Measurements from ENCODE around the genes NPY5R, MARCHF1 and SMIM31.

GRCh38 chr4:159358617-159359476 lies 256.0 kb downstream of the RAPGEF2 start:
- PRO-cap = no peak

DNA sequence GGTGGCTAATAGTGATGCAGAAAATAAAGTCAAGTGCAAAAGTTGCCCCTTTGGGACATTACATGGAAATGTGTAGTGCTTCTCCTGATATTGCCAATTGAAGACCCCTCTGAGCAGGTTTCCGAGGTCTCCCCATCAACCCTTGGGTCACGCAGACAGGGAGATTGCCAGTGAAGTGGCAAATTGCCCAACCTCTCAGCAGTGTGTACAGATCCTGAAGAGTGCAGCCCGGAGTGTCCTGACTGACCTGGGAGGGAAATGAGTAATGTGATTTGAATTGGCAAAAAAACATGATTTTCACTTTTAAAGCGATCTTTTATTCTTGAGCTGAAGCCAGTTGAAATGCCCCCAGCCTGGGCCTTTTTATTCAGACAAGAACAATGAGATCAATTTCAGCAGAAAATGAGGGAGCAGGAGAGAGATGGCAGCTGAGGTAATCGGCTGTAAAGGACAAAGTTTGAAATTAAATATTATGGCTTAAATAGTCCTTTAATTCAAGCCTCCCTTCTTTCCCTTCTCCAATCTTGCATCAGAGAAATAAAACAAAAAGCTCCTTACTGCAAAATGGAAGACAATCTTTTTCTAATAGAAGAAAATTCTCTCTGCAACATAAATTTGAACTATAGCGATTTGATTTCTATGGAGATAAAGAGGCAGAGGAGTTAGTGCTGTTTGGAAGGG lies 401.9 kb downstream of the RAPGEF2 start:
- PRO-cap = no peak

DNA sequence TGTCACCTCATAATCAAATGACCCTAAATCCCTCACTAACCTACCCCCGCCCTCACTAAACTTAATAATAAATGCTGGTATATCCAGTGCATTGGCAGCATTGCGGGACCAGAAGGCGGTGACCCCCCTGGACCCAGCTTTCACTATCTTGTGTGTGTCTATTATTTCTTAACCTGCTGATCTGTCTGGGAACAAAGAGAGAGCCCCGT lies 1262.3 kb downstream of the RAPGEF2 start:
- PRO-cap = no peak

DNA sequence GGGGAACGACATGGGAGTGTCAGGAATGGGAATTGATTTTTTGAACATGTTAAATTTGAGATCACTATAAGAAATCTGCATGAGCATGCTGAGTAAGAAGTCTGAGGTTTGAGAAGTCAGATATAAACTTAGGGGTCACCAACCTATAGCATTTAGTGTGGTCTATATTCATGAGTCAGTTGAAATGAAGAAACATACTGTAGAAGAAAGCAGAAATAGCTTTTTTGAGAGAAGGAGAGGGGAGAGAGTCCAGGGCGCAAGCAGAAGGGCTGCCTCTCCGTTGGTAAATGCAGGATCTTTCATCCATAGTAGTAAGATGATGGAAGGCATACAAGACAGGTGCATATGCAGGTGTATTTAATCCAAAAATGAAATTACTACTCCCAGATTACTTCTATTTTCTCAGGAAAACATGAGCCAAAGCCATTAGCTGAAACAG lies 1490.5 kb downstream of the RAPGEF2 start:
- PRO-cap = no peak

DNA sequence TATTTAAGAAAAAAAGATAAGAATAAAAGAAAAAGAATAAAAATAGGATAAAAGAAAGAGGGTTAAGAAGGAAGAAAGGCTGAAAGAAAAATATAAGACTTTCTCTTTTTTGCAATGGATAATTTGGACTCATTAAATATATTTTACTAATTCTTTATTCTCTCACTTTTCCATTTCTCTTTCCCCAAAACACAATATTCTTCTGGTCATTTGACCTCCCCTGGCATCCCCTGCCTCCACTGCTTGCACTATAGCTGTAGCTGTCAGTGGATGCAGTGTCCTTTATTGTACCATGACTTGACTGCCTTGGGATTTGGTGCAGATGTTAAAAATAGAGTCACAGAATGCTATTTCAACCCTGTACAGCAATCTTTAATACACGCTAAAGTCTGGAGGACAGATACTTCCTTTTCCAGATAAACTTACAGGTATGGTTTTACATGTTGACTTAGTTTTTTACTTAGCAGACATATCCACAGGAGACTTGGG lies 461.6 kb downstream of the NAF1 start:
- PRO-cap = no peak

GRCh38 chr4:163331739-163332387 lies 533 bp downstream of the NPY1R start:
- PRO-cap = no peak

DNA sequence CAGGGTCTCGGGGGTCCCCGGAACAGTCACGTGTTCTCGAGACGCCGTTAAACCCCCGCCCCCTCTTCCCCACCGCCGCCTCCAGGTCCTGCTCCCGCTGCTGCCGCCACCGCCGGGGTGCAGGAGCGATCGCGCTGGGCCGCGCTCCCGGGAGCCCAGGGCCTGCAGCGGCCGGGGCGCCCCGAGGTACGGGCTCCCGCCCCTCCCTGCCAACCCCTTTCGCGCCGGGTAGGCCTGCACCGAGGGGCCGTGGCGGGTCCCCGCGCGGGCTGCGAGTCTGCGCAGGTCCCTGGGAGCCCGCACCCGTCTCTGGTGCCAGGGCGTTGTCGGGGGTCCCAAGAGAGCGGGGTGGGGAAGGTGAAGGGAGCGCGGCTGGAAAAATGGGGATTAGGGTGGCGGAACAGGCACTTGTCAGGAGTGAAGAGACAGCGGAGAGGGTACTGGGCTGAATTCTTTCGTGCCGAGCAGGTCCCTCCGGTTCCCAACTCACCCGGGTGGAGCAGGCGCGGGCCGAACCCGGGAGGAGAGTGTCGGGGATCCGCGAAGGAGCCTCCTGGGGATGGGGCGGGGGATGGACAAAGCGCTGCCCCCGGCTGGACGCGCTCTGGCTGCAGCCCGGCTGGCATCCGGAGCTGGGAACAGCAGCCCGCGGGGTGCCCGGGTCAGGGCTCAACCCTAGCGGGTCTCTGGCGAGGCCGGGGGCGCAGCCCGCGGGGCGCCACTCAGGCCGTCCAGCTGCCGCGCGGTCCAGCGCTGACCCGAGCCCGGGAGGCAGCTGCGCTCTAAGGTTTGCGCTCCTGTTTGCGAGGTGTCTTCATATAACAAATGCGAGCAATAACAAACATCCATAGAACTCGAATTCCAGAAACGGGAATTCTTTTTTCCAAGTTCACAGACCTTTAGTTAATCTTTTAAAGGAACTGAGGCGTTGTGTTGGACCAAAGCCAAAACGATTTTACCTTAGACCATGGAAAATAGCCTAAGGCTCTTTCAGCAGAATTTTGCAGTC lies at the start of gene NPY5R:
TSS of gene NPY5R (plus strand) at position 78 of the 1,009 bp plus-strand sequence.
- PRO-cap = no peak

DNA sequence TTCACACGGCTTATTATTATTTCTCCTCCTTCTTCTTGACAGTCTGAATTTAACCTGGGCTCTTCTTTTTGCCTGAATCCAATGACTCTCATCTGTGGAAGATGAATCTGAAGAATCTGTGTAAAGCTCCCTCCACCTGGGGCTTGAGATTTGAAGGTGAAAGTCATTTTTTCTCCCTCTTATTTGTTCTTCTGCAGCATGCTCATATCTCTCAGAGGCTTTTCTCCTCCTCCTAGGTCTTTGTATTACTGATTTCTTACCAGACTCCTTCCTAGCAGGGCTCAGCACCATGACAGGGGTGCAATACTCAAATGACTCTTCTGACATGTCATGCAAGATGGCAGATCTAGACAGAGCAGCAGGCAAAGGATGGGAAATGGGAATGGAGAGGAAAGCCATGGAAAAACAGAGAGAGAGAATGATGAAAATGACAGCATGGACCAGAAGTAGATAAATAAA lies 118.2 kb downstream of the TMA16 start:
- PRO-cap = no peak

DNA sequence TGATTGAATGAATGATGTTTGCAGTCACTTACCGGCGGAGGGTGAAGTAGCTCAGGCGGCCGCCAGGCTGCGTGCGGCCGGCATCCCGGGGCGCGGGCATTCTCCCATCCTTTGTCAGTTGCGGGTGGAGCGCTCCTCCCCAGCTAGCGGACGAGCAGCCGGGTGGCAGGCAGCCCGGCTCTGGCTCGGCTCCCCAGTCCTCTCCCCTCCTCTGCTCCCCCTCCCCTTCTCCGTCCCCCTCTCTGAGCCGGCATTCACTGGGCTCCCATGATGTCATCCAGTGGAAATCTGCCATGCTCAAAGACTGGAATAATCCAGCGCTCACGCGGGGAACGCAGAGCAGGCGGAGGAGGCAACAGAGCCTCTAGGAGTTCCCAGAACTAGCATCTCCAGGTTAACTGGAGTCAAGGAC lies at the start of gene MARCHF1:
TSS of gene MARCHF1 (minus strand) at position 182 of the 412 bp plus-strand sequence.
- PRO-cap = bidirectional peak, plus-strand start at position 337 of the sequence, minus-strand start at position 213 of the sequence

DNA sequence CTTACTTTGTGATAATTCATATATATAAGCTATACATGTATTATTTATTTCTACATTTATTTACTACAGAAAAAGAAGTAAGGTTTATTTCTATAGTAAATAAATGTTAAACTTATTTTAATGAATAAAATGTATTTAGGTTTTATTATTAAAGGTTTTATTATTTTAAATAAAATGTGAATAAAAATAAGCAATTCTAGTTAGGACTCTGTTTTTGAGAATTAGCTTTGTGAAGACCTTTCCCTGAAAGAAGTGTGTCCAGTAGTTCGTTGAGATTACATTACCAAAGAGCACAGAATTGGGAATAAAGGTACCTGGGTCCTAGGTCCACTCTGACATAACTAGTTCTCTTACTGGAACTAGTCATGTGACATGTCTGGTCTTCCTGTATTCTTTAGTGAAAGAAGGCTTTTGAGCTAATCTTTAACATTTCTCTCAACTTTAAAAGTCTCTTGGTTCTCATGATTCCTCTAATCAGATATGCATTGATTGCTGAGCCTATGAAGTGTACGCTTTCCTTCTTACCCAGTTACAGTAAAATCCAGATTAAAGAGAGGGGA lies 78.0 kb upstream of the MARCHF1 start:
- PRO-cap = no peak

GRCh38 chr4:164753869-164754609 lies at the start of gene SMIM31:
Gene SMIM31 (plus strand): TSS chr4:164754131.
- PRO-cap = no peak

GRCh38 chr4:165325465-165326230 lies 1.8 kb upstream of the MSMO1 start:
- PRO-cap = no peak

GRCh38 chr4:165493466-165493790 lies 114.6 kb downstream of the CPE start:
- PRO-cap = no peak

GRCh38 chr4:165582119-165582381 lies 203.2 kb downstream of the CPE start:
- PRO-cap = no peak

DNA sequence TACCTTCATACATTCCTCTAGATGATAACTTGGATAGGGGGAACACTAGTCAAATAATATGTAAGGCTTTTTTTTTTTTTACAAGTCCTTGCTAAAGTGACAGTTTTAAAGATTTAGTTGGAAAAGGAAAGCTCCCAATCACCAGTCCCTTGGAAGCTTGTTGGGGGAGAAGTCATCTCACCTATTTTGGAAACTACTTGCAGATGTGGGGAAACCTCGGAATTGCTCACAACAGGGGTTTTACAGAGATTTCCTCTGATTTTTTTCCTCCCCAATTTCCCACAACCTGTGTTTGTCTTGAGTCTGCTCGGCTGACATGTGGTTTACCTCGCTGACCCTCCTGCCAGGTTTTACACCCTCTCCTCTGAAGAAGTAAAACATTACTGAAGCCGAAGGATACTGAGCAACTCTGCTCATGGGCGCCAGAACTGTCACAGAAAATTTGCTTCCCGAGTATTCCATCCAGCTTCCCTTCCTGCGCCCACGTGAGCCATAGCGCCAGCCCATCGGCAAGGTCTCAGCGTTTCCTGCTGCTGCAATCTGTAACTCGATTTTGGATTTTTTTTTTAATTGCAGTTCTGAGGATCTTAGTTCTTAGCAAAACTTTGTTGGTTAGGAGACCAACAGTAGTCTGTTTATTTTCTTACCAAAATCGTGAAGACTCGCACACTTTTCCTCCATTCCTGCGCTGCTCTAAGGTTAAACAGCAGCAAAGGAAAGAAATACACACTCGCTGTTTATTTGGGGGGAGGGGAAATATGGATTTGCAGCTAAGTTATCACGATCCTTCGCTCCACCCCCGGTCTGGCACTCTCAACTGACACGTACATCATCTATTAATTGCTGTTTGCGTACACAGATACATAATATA lies 661 bp upstream of the TLL1 start:
- PRO-cap = bidirectional peak, plus-strand start at position 501 of the sequence, minus-strand start at position 433 of the sequence

GRCh38 chr4:166045661-166045930 lies 172.6 kb downstream of the TLL1 start:
- PRO-cap = no peak

DNA sequence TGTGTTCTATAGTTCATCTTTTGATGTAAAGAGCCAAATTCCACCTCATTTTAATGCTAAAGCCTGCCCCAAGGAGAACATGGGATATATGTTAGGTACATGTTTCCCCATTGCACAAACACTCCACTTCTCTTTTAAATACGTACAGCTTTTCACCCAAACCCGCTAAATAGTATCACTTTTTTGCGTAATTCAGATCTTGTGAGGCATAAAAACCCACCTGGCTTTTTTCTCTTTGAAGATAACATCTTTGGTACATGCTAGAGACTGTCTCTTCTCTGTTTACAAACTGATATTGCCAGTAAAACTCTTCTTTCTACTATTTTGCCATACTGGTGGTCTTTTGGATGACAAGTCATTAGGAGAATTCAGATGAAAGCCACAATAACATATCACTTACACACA lies 608.4 kb downstream of the TLL1 start:
- PRO-cap = no peak

DNA sequence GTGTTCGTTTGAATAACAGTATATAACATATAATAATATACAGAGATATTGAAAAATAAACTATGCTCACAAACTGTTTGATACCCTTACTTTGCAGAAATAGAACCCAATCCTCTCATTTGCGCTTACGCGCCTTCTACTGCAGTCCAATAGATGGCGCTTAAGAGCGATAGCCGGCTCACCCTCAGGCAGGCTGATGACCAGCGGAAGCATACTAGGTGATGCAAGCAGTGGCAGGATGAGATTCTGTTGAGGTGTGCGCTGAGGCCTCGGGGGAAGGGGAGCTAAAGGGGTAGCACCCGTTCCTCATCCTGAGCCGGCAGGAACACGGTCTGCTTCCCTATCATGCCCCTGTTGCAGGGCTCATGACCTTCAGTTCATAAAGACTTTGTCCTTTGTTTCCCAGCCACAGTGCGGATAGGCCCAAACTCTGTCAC lies 628.9 kb downstream of the TLL1 start:
- PRO-cap = no peak

- PRO-cap = no peak
Observed at GRCh38 chr4:168319541-168319961, 999 bp upstream of the DDX60 start.

DNA sequence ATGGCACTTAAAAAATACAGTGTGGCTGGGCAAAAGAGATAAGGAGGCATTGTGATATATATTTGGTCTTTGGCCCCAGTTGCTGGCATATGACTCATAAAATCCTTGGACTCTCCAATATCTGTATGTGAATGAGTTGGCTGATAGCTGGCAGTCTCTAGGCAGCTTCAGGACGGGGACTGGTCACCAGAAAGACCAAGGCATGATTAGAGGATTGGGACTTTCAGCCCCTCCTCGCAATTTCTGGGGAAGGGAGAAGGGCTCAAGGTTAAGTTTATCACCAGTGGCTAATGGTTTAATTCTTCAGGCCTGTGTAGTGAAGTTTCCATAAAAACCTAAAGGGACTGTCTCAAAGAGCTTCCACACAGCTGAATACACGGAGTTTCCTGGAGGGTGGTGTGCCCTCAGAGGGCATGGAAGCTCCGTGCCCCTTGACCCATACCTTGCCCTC lies 66.4 kb upstream of the DDX60 start:
- PRO-cap = no peak

Data from pulmonary artery (tissue), 1 donor.